M059J (cell line): ENCODE measurements around a stretch of chr16.

GRCh38 chr16:84737630-84738300 lies 38.0 kb downstream of the USP10 start:
- RAMPAGE, long total RNA: no peak

DNA sequence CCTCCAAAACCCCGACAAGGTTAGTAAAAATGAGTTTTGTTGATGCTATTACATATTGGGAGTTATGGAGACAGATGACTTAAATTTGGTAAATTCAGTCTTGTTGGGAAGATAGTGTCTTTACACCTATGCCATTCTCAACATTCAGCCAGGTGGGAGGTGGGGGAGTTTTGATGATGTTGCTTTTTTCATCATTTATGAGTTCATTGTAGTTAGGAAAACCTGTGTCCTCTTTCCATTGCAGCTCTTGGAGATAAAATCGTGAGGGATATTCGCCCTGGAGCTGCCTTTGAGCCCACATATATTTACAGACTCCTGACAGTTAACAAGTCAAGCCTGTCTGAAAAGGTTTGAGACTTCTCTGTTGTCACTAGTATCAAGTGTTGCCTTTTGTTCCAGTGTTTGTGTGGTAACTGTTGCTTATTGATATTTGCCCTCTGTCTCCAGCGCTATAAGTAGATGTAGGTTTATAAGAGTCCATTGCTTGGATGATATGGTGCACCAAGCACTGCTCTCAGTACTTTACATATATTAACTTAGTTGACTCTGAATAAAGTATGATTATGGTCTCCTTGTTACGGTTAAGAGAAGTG lies 59.8 kb upstream of the CRISPLD2 start:
- RAMPAGE, long total RNA: no peak

DNA sequence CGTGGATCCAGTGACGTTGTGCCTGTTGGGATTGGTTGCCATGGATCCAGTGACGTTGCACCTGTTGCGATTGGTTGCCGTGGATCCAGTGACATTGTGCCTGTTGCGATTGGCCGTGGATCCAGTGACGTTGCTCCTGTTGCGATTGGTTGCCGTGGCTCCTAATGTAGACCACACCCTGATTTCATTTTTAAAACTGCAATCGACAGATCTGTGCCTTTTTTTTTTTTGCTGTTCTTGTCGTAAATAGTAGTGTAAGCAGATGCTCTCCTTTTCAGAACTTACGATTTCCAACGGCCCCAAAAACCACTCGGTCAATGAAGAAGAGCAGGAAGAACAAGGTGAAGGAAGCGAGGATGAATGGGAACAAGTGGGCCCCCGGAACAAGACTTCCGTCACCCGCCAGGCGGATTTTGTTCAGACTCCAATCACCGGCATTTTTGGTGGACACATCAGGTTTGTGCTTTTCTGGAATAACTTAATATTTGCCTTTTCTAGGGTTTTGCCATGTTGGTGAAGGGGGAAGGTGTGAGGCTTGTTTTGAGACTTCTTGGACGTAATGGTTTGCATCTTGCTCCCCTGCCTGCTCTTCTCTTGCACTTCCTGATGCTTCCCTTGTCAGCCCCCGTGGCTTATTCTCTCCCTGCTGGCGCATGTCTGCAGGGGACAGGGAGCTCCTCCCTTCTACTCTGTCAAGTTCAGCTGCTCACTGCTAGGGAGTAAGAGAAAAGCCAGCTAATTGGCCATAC lies 55.8 kb upstream of the CRISPLD2 start:
- RAMPAGE, long total RNA: no peak

DNA sequence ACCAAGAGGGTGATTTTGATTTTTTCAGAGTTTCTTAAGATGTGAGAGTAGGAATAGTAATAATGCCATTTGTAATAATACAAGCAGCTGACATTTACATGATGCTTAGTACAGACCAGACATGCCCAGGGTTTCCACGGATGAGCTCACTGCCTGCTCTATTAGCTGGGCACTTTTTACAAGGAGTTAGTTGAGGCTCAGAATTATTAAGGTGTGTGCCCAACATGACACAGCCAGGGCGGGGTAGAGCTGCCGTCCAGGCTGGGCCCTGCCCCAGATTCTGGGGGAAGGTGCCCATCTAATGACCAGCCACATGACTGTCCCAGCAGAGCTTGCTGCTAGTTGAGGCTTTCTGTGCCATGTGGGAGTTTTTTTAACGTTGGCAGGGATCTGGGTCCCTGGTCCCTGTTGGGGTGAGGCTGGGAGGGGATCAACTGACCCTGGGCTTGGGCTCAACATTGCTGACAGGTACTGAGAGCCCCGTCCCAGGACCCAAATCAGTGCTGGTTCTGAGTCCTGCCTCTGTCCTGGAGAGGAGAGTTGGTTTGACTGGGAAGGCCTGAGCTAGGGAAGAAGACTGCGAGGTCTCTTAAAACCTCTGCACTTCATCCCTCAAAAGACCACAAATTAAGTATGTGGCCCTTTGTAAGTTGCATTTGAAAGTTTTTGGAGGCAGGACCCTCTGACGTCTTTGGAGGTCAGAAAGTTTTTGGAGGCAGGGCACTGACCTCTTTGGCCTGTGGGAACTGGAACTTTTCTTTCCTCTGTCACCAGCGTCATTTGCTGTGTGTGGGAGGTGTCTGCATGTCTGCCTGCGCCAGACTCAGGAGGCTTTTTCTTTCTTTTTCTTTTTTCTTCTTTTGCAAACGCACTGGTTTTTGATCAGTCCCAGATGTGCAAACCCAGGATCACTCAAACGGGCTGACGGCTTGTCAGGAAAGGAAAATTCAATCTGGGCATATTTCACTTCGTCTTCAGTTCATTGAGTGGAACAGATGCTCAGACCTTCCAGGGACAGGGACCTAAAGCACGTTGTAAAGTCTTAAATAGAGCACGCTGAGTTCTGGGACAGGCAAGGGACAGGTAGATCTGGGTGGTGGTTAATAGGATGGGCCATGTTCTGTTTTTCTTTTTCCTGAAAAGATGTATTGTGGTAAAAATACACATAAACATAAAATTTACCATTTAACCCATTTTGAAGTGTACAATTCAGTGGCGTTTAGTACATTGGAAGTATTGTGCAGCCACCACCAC lies 2.4 kb downstream of the CRISPLD2 start:
- RAMPAGE, long total RNA: no peak

- RAMPAGE, long total RNA: no peak
These were observed 65.2 kb downstream of the CRISPLD2 start for GRCh38 chr16:84884695-84885604.

GRCh38 chr16:84898435-84898976 lies 78.7 kb downstream of the CRISPLD2 start:
- RAMPAGE, long total RNA: no peak

DNA sequence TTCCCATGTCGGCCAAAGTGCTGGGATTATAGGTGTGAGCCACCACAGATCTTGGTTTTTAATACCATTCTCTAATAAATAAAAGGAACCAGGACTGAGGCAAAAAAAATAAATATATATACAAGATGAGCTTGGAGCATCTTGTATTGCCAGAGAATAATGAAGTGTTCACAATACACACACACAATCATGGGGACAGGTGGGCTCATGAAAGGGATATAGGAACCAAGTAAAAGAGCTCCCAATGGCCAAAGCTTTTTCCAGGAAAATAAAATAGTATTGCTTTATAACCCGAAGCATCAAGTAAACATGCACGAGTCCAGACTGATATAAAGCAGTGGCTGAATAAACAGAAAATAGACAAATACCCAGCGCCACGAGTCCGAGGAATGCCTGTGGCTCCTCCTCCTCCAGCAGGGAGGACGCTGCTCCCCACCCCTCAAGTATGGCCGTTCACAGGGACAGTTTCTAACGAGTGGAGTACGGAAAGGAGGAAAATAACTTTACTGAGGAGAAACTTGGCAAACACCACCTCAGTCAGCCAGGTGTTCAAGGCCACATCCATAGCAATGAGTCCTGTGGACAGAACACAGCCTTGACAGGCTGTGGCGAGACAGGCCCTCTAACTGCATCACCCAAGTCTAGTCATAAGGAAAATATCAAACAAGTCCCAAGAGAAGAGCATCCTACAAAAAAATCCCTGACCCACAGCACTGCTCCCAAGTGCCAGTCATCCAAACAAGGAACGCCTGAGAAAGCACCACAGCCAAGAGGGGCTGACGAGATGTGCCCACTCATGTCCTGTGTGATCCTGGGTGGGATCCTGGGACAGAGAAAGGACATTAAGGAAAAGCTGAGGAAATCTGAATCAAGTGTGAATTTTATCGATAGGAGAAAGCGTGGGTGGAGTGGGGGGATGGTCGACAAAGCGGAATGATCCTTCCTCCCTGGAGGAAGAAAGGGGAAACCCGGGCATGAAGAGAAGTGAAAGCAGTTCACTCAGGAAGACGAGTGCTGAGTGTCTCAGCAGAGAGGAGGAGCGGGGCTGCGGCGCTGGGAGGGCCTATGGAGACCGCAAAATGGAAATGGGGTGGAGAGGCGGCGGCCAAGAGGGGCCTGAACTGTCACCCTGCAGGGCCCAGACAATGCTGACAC lies 9.1 kb downstream of the ZDHHC7 start:
- RAMPAGE, long total RNA: no peak

- RAMPAGE, long total RNA: no peak
These were observed 19.5 kb downstream of the KIAA0513 start for GRCh38 chr16:85046841-85047766.

GRCh38 chr16:85138562-85139043 lies 26.3 kb upstream of the CIBAR2 start:
- RAMPAGE, long total RNA: no peak

GRCh38 chr16:85234268-85235123 lies 122.2 kb upstream of the CIBAR2 start:
- RAMPAGE, long total RNA: no peak

DNA sequence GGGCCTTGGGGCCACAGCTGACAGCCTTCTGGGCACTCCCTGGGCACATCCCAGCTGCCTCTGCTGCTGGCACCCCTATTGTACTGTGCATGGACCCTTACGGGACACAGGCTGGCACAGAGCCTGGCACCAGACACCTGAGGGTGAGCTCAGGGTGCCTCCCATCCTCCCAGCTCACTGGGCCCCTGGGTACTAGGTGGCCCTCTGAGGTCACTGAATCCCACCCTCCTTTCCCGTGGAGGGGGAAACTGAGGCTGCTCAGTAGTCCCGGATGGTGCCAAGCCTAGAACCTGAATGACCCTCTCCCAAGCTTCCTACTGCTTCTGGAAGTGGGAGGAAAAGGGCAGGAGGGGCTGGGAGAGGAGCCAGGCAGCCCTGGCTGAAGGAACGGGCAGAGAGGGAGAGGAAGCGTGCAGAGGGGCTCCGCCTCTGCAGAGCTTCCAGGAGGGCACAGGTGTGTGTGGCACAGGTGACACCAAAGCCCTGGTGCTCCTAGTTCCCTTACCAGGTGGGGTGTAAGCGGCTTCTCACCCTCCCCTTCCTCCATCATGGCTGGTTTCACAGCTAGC lies 241.5 kb upstream of the GSE1 start:
- RAMPAGE, long total RNA: no peak

- RAMPAGE, long total RNA: no peak
These were observed 211.1 kb upstream of the GSE1 start for GRCh38 chr16:85402020-85402411.

- RAMPAGE, long total RNA: no peak
These were observed 92.3 kb upstream of the GSE1 start for GRCh38 chr16:85520651-85521382.

GRCh38 chr16:85556370-85557447 lies 56.4 kb upstream of the GSE1 start:
- RAMPAGE, long total RNA: no peak

- RAMPAGE, long total RNA: no peak
These were observed 51.5 kb upstream of the GSE1 start for GRCh38 chr16:85561626-85562028.

DNA sequence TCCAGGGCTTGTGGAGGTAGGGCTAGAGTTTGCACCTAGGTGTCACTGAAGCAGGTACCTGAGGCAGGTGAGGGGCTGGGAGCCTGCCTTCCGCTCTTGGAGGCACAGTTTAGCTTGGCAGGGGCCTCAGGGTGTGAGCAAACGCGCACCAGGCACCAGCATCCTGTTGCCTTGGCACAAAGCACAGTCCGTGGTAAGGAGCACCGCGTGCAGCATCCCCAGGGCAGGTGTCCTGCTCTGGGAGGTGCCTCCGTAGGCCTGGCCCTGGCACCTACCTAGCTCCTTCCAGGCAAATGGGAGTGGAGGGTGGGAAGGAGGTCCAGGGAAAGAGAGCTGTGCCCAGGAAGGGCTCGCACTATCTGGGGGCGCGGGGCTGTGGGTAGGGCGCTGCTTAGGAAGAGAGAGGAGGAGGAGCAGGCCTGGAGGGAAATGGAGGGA lies 3.1 kb upstream of the GSE1 start:
- RAMPAGE, long total RNA: no peak

DNA sequence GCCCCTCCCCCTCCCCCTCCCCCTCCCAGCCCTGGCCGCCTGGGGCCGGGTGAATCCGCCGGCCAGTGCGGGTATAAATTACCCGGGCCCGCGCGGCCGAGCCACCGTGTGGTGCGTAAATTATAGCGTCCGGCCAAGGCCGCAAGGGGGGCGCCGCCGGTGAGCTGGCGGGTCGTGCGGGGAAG lies 1.9 kb upstream of the GSE1 start:
- RAMPAGE, long total RNA: no peak

GRCh38 chr16:85647918-85649260 lies 35.3 kb downstream of the GSE1 start:
- RAMPAGE, long total RNA: no peak

DNA sequence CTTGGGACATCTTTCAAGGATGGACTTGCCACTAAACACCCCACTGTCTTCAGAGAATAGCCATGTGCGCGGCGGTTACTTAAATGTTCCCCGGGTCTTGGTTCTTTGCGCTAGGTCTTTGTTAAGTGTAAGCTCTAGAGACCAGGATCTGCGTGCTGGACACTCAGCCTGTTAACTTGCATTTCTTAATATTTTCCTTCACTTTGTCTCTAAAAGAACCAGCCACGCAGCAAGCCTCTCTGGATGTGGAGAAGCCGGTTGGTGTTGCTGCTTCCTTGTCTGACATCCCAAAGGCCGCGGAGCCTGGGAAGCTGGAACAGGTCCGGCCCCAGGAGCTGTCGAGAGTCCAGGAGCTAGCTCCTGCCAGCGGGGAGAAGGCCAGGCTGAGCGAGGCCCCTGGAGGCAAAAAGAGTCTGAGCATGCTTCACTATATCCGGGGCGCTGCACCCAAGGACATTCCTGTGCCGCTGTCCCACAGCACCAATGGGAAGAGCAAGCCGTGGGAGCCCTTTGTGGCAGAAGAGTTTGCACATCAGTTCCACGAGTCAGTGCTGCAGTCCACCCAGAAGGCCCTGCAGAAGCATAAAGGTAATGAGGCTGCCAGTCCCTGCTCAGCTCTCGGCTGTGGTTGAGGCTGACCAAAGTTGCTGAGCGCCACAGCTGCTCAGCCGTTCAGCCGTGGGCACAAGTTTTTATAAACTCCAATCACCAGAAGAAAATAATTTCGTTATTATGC lies 22.8 kb downstream of the GINS2 start:
- RAMPAGE, long total RNA: no peak

- RAMPAGE, long total RNA: no peak
These were observed 15.5 kb downstream of the GINS2 start for GRCh38 chr16:85673075-85673766.